Lung (tissue), 4 donors: ENCODE data around the genes HAPLN1 and RASA1.

DNA sequence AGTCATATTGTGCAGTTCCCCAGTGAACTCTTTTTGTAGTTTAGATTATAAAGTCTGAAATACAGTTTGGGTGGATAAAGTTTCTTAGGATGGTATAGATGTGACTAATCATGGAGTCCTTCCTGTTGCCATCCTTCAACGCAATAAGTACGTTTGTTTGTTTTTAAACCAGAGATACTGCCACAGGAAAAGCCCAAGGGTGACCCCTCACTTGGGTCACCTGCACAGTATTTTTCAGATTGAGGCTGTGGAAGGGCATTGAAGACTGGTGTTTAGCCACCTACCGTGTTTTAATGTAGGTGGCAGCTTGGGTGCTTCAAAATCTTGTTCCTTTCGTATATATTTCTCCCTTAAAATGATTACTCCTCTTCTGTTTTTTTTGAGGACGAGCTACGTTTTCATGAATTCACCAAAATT, 658 bp upstream of the DHFR start:
- PRO-cap = no peak
- RAMPAGE, long total RNA = no peak
- RRBS = no CpG with 5 or more reads among the region's 6 CpGs

DNA sequence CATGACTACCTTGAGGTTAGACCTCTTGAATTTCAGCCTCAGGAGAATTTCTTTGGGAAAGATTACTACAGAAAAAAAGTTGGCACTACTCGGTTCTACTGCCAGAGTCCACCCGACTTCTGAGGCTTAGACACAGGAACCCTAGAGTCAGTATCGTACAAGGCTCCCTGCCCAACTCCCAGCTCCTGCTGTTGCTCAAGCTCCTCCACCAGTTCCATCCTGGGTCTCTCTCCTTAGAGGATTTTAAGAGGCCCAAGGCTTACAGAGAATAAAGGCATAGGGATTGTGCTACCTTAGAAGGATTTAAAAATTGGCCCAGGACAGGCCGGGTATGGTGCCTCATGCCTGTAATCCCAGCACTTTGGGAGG, 29.0 kb upstream of the SSBP2 start:
- PRO-cap = no peak
- RAMPAGE, long total RNA = no peak
- RRBS = no CpG with 5 or more reads among the region's 4 CpGs

DNA sequence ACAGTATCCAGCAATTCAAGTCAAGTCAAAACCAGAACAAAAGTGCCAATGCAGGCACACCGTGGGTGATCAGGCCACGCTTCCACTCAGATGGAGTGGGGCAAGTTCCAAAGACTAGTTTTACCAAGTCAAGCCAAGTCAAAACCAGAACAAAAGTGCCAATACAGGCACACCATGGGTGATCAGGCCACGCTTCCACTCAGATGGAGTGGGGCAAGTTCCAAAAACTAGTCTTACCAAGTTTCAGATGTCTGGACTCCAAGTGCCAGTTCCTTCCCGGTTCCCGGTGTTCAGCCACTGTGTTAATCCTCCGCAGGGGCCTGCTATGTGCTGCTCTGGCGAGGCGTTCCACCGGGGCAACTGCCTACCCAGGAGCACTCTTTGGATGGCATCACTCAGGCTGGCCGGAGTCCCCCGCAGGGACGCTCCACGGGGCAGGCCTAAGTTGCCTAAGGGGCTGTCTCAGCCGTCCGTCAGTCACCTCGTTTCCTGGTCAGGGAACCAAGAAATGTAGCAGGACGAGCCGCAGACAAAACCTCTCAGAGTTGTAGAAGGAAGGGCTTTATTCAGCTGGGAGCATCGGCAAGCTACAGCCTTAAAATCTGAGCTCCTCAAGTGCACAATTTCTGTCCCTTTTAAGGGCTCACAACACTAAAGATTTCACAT, 5.2 kb downstream of the RPS23 start:
- PRO-cap = no peak
- RAMPAGE, long total RNA = no peak
- RRBS = no CpG with 5 or more reads among the region's 19 CpGs

DNA sequence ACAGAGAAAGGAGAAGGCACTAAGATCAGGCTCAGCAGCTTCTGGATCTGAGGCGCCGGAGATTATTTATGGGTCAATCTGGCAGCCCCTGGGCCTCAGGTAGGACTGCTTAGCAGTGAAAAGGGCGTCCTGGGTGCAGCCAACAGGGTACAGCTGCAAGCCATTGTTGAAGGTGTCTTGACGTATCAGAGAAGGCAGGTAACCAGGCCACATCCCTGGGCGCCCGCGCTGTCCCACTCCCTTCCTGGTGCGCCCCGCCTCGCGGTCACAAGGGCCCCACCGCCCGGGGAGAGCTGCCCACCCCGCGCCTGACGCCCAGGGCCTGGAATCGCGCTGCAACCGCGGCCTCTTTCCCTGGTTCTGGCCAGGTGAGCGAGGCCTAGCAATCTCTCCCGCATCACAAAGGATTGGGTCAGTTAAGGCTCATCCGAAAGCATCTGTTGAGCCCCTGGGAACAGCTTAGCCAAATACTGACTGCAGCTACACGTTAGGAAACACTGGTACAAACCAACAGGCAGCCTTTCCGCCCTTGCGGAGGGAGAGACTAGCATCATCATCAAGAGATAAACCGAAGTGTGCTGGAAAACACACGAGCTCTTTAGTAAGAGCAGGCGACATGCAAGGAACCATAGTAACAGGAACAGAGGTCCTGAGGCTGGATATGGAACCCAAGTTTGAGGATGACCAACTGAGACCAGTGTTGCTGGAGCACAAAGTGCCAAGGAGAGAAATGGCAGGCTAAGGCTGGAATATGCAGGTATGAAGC, 3.7 kb downstream of the RPS23 start:
- PRO-cap = unidirectional peak, minus-strand start at position 246 of the sequence
- RAMPAGE, long total RNA = no peak
- RRBS = no CpG with 5 or more reads among the region's 29 CpGs

DNA sequence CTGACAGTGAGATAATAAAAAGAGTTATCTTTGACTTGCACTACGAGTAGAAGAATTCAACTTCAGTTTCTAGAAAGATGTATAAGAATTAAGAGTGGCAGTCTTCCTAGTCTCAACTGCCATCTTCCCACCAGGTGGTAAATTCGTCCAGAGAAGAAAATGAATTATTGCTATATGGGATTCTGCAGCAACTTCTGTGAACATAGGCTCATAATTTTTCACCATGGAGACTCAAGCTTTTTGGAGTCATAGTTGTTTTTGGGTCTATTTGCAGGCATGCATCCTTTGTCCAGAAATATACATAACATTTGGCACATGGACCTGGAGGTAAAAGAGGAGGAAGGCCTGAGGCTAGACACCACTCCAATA, 831 bp downstream of the TMEM167A start:
- PRO-cap = no peak
- RAMPAGE, long total RNA = no peak
- RRBS = no CpG with 5 or more reads among the region's 2 CpGs

DNA sequence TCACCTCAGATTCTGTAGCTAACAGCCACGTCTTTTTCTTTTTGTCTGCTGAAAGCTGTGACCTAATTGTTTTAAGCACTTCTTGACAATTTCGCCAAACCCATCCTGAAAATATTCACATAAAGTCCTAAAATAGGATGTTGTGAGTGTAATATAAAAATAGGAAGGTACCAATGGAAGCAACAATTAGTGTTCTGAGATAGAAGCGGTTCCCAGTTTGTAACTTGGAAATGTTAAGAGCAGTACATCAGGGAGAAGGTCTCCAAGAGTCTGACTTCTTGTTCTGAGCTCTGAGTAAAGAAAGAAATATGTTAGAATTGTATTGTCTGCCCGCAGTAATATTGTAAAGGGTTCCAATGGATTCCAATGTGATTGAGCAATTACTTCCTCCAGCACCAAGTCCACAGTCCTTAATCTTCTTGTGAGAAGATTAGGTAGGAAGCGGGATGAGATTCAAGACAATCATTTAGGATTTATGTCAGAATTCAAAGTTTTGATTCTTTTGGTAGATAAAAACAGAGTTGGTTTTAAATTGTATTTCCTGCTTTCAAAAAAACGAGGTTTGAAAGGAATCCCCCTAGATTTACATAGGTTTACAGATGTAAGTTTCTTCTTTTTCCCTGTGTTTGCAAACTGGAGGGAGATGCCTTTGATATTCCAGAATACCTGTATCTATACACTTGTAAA, 4.0 kb downstream of the VCAN start:
- PRO-cap = no peak
- RAMPAGE, long total RNA = no peak
- RRBS = no CpG with 5 or more reads among the region's 6 CpGs

GRCh38 chr5:83541743-83542357, 70.3 kb downstream of the VCAN start:
- PRO-cap = no peak
- RAMPAGE, long total RNA = no peak
- RRBS = no CpG with 5 or more reads among the region's 8 CpGs

DNA sequence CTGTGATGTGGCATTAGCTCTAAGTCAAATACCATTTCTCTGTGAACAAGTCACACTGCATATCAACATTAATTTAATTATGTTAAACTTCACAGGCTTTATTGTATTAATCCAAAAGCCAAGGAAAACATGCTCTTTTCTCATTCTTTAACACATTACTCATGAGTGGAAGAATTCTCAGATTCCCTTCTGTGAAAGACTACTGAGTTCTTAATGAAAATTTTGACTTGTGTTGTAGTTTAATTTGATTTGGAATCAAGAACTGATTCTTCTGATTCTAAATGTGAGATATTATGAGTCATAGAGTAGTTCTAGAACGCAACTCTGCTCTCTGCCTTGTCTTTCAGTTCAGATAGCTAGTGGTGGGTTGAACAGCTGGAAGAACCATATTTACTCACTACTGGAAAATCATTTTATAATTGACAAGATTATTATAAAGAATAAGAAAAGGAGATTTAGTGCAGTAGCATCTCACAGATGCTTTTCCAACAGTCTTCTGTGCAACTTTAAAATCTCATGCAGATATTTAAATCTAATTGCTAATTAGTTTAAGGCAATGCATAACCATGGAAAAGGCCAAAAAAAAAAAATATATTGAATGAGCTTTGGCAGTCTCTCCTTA, 90.7 kb downstream of the VCAN start:
- PRO-cap = no peak
- RAMPAGE, long total RNA = no peak
- RRBS = no CpG with 5 or more reads among the region's 1 CpG

GRCh38 chr5:83619369-83619911, 101.2 kb downstream of the HAPLN1 start:
- PRO-cap = no peak
- RAMPAGE, long total RNA = no peak
- RRBS = no CpG with 5 or more reads among the region's 3 CpGs

DNA sequence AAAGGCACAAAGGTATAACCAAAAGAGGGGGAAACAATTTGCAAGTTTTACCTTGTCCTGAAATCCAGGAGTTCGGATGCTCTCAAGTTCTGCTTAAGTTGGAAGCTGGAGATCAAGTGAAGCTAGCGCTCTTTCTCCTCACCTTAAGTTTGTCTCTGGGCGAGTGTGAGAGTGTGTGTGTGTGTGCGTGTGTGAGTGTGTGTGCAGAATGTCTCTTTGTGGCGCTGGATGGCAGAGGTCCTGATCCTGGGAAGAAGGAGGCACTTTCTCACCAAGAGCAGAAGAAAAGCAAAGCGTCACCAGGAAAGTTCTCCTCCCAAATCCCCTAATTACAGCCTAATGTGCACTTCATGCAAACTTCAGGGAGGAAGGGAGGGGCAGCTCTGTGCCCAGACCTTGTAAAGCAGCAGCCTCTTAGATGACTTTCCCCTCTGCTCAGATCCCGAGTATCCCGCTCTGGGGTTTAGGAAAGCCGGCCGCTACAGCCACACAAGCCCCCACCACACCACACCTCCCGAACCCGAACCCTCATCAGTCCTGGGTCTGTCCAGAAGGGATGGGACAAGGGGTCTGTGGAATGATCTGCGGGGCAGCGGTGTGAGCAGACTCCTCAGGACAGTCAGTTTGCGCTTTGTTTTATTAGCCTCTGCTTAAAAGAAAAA, at the start of gene HAPLN1:
TSS of gene HAPLN1 (minus strand) at position 118 of the 662 bp plus-strand sequence.
- PRO-cap = no peak
- RAMPAGE, long total RNA = no peak
- RRBS = no CpG with 5 or more reads among the region's 15 CpGs

DNA sequence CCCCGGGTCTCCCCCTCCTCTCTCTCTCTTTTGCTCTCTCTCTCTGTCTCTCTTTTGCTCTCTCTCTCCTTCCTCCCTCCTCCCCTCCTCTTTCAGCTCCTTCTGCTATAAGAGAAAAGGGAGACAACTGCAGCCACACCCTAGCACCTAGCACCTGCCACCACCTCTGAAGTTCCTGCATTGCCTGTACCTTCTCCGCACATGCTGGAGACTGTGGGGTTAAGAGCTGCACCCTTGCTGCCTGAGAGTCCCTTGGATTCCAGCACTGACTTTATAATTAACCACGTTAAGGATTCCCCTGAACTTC, 227 bp upstream of the EDIL3 start:
- PRO-cap = no peak
- RAMPAGE, long total RNA = no peak
- RRBS = 4% methylated on average over 1 of the region's 3 CpGs

- PRO-cap = no peak
- RAMPAGE, long total RNA = no peak
- RRBS = no CpG with 5 or more reads among the region's 17 CpGs
Observed at GRCh38 chr5:85663371-85664051, 954.2 kb upstream of the COX7C start.

DNA sequence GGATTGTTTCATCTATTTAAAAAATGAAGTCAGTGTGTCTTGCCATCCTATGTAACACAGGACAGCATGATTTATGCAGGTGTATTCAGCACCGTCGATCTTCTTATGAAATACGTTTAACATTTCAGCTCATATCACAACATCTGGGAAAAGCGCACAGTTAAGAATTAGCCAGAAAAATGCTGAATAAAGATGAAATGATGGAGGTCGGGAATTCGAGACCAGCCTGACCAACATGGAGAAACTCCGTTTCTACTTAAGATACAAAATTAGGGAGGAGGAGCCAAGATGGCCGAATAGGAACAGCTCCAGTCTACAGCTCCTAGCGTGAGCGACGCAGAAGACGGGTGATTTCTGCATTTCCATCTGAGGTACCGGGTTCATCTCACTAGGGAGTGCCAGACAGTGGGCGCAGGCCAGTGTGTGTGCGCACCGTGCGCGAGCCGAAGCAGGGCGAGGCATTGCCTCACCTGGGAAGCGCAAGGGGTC, 107.3 kb upstream of the COX7C start:
- PRO-cap = no peak
- RAMPAGE, long total RNA = no peak
- RRBS = no CpG with 5 or more reads among the region's 21 CpGs

DNA sequence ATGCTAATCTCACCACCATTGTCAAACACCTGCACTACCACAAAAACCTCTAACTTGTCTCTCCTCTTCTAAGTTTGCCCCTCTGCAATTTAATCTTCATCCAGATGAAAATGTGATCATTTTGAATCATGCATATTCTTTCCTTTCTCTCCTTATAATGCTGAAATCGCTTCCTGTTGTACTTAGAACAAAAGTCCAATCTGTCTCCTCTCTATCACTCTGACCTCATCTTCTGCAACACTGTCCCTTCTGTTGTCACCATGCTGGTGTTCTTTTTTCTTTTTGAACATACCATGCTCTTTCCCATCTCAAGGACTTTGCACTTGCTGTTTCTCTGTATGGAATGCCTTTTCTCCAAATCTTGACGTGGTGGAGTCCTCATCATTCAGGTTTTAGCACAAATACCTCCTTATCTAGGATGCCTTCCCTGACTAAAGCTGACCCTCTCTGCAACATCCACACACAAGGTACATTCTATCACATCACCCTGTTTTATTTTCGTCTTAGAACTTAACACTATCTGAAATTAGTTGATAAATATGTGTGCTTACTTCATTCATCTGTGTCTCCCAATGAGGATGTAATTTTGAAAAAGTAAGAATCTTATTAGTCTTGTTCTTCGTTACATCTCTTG, 145.5 kb upstream of the RASA1 start:
- PRO-cap = no peak
- RAMPAGE, long total RNA = no peak
- RRBS = no CpG with 5 or more reads among the region's 4 CpGs

DNA sequence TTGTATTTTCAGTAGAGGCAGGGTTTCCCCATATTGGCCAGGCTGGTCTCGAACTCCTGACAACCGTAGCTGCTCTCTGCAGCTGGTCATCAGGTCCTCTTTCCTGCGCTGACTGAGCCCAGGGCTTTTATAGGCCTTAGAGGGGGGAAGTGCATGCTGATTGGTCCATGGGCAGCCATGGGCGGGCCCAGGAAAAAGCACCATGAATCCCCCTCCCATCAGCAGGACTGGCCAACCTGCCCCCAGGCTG, 16.2 kb upstream of the RASA1 start:
- PRO-cap = no peak
- RAMPAGE, long total RNA = no peak
- RRBS = no CpG with 5 or more reads among the region's 4 CpGs

DNA sequence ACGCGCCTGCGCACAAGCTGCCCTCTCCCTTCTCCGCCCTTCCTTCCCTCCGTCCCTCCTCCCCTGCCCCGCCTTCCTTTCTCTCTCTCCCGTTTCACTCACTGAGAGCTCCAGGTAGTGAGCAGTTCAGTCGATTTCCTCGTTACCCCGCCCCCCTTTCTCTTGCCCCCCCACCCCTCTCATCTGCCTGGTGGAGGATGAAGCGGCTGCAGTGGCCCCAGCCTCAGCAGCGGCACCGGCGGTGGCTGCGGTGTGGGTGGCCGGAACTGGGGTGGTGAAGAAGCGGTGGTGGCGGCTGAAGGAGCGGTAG, at the start of gene RASA1:
TSS of gene RASA1 (plus strand) at position 97 of the 310 bp plus-strand sequence.
- PRO-cap = bidirectional peak, plus-strand start at position 251 of the sequence, minus-strand start outside the sequence
- RAMPAGE, long total RNA = no peak
- RRBS = no CpG with 5 or more reads among the region's 19 CpGs

DNA sequence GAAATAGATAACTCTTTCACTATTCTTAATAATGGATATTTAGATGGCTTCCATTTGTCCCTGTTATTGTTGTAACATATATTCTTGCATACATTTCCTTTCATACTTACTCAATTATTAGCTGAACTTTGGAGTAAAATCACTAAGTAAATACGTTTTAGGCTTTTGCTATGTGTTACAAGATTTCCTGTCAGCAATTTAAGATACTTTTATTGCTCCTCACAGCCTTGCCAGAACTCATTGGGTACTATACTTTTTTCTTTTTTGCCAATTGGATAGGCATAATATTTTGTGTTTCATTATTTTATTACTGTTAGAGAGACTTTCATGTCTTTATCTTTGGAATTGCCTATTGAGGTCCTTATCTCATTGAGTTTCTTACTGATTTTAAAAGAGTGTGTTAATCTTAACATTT, 26.9 kb downstream of the CCNH start:
- PRO-cap = no peak
- RAMPAGE, long total RNA = no peak
- RRBS = no CpG with 5 or more reads among the region's 1 CpG

- PRO-cap = no peak
- RAMPAGE, long total RNA = no peak
- RRBS = no CpG with 5 or more reads among the region's 1 CpG
Observed at GRCh38 chr5:87405606-87406123, 7.1 kb downstream of the CCNH start.

GRCh38 chr5:87406124-87406634, 6.6 kb downstream of the CCNH start:
- PRO-cap = no peak
- RAMPAGE, long total RNA = no peak
- RRBS = no CpG with 5 or more reads among the region's 1 CpG

- PRO-cap = no peak
- RAMPAGE, long total RNA = no peak
- RRBS = no CpG with 5 or more reads among the region's 4 CpGs
Observed at GRCh38 chr5:87408320-87409093, 4.2 kb downstream of the CCNH start.